H4 (cell line): Measurements from ENCODE around the genes C20orf144 and TP53INP2.

GRCh38 chr20:33477307-33477962, 12.5 kb upstream of the CBFA2T2 start:
- RAMPAGE, long total RNA: no peak

GRCh38 chr20:33662017-33662632, at the start of gene C20orf144:
Gene C20orf144, plus strand, starts transcription at chr20:33662327.
- RAMPAGE, long total RNA: no peak

DNA sequence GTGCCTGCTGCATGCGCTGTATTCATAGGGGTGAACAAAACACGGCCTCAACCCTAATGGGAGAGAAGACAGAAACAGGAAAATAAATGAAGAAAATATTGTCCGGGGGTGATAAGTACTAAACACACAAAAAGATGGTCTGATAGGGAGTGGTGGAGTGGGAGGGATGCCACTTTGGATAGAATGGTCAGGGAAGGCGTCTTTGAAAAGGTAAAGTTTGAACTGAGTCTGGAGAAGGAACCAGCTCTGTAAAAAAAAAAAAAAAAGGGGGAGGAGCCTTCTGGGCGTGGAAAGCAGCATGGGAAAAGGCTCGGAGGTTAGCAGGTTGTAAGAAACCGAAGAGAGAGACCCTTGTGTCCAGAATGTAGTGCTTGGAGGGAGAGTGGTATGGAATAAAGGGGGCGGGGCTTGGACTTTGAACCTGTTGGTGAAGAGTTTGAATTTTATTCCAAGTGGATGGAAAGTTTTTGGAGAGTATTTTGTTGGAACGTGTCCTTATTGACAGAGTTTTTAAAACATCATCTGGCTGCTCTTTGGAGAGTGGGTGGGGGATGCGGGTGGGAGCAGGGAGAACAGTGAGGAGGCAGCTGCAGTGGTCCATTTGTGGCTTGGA, 1.9 kb downstream of the CHMP4B start:
- RAMPAGE, long total RNA: no peak

DNA sequence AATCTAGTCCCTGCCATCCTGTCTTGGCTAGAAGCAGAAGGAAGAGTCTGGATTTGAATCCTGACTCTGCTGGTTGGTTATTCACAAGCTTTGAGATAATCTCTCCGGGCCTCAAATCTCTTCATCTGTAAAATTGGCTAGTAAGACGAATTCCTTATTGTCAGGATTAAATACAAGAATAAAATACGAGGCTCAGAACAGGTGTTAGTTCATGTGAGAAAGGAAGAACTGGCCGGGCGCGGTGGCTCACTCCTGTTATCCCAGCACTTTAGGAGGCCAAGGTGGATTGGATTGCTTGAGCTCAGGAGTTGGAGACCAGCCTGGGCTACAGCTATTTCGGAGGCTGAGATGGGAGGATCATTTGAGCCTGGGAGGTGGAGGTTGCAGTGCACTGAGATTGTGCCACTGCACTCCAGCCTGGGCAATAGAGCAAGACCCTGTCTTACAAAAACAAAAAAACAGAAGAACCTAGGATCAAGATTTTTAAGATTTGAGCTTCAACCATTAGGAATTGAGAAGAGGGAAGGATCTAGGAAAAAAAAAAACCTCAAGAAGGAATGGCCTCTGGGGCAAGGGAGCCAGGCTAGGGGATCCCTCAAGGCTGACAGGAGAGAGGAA, 25.9 kb downstream of the CHMP4B start:
- RAMPAGE, long total RNA: no peak

GRCh38 chr20:33850941-33851152, 39.7 kb downstream of the CHMP4B start:
- RAMPAGE, long total RNA: no peak

DNA sequence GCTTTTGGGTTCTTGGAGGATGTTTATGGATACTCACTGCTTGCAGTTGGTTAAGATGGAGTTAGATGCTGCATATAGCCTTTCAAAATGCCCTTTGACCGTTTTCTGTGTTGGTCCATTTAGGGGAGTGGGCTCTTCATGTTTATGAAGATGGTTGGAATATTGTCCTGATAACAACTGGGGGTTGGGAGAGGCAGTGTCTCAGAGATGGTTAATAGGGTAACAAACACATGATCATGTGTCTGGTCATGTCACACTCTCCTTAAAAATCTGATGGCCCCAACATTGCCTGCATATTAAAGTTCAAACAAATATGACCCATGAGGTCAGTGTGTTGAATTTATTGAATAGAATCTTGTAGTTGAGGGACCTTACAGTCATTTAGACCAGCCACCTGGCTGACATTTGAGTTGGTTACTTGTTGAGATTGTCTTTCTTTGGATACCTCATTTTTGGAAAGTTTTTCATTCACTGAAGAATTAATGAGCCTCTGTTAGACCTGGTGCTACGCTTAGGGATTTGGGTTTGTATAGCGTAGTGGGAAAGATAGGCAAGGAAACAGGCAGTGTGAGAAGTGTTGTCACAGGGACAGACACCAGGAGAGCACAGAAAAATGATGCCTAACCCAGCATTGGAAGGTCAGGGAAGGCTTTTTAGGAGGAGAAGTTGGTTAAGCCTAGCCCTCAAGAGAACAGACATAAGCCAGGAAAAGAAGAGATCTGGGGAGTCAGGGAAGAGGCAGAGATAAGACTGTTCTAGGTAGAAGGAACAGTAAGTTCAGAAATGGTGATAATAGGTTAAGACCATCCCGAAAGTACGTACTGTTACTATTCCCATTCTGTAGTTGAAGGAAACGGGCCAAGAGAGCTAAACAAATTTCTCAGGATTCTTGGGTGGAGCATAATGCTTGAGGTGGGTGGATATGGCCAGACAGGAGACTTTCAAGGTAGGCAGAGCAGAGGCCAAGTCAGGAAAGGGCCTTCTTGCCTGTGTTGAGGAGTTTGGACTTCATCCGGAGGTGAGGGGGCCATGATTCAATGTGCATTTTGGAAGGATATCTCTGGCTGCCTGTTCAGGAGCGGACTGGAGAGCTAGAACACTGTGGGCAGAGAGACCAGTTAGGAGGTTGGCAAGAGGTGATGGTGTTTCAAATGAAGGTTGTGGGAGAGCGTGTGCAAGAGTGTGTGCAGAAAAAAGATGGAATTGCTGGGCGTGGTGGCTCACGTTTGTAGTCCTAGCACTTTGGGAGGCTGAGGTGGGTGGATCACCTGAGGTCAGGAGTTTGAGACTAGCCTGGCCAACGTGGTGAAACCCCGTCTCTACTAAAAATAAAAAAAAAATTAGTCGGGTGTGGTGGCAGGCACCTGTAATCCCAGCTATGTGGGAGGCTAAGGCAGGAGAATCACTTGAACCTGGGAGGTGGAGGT, 4.4 kb downstream of the RALY start:
- RAMPAGE, long total RNA: no peak

- RAMPAGE, long total RNA: no peak
These were observed 9.6 kb upstream of the EIF2S2 start for GRCh38 chr20:34121568-34122059.

DNA sequence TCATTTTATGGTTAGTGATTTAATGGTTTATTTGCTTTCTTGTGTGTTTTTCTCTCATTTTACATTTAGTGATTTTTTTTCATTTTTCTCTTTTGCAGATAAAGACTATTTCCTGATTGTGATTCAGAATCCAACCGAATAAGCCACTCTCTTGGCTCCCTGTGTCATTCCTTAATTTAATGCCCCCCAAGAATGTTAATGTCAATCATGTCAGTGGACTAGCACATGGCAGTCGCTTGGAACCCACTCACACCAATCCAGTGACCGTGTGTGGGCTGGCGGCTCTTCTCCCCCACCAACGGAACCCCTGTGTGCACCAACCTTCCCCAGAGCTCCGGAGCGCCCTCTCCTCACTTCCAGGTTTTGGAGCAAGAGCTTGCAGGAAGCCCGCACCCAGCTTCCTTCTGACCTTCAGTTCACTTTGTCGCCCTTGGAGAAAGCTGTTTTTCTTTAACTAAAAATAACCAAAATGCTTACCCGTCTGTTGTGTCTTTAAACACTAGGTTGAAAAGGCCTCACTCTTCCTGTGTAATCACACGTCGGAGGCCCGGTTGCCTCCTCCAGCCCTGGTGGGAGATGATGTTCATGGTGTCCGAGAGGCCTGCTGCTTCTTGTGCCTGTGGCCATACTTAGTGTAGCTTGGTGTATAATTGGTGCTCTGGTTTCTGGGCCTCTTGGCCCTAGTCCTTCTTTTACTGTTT, 17.9 kb upstream of the MAP1LC3A start:
- RAMPAGE, long total RNA: no peak

DNA sequence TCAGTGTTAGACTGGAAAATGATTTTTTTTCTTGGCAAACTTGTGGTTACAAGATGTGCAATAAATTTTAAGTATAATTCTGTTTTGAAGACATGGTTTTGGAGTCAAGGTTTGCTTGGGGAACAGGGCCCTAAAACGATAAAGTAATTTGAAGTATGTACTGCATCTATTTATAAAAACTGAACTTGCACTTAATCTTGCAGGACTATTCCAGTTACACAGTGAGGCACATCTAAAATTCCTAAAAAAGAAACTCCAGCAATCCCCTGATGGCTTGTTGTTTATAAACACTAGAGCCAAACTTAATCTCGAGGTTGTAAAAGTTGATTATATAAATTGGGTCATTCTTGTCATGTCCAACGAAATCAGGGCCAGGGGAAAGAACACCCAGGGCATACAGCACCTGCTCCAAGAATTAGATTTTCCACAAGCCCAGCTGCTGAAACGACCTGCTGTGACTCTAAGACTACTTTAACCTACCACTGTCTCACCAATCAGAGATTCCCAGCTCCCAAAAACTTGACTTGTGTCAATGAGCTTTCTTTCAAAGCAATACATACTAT, 42.7 kb downstream of the MAP1LC3A start:
- RAMPAGE, long total RNA: no peak

DNA sequence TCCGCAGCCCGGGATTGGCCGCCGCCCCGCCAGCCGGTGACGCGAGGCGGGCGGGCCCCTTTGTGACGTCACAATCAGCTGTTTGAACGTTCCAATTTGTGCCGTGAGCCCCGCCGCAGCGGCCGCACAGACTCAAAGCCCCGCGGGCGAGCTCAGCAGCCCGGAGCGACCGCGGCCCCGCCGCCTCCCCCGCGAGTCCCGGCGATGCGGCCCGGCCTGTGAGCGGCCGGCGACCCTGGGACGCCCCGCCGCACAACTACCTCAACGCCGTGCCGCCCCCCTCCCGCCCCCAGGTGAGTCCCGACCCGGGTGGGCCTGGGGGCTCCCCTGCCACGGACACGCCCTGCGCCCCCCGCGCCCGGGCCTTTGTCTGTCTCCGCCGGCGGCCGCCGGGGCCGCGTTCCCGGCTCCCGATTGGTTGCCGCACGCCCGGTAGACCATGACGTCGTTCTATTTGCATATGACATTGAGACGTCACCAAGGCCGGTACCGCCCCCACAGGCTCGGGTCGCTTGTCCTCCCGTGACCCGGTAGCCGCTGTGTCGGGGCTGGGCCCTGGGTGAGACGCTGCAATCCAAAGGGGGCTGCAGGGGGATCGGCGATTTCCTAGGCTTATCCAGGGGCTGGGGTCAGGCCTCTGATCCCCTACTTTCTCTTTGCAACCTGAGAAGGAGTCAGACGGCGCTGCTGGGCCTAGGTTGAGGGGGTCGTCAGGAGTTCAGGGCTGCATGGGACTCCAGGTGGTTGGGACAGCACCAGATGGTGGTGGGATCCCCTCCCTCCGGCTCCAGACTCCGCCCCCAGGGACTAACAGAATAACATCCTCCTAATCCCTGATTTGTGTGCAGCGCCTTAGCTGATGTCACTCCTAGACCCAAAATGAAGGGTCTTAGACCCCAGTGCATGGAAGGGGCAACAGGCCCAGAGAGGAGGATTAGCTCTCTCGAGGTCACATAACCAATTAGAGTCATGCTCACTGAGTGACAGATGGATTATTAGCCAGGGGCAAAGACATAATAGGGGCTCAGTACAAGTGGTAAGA, at the start of gene TP53INP2:
Gene TP53INP2 (plus strand): TSS at position 125 of the 1,042 bp plus-strand sequence.
- RAMPAGE, long total RNA: no peak

GRCh38 chr20:34705262-34706317, 1.4 kb downstream of the TP53INP2 start:
- RAMPAGE, long total RNA: no peak

DNA sequence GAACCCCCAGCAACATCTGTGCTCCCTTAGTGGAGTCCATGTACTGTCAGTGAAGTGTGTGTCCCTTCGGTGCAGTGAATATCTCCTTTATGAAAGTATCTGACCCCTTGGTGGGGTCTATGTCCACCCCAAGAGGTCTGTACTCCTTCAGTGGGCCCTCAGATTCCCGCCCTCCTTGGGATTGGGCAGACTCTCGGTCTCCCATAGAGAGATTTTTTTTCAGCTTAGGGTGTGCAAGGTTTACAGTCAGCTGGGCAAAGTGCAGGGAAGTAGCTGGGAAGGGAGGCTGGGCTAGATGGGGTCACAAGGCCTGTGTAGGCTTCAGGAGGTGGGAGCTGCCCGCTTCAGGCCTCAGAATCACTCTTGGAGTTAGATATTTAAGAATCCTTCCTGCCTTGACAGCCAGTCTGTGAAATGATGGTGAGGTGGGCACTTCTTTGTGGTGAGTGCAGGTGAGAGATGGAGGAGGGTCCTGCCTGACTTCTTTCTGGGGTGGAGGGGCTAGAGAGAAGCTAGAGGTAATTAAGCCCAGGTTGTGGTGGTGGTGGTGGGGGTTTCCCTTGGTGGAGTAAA, 1.6 kb upstream of the ACSS2 start:
- RAMPAGE, long total RNA: no peak

- RAMPAGE, long total RNA: no peak
These were observed 68.3 kb downstream of the TRPC4AP start for GRCh38 chr20:35024168-35024831.

- RAMPAGE, long total RNA: no peak
These were observed 53.6 kb downstream of the TRPC4AP start for GRCh38 chr20:35038950-35039447.

DNA sequence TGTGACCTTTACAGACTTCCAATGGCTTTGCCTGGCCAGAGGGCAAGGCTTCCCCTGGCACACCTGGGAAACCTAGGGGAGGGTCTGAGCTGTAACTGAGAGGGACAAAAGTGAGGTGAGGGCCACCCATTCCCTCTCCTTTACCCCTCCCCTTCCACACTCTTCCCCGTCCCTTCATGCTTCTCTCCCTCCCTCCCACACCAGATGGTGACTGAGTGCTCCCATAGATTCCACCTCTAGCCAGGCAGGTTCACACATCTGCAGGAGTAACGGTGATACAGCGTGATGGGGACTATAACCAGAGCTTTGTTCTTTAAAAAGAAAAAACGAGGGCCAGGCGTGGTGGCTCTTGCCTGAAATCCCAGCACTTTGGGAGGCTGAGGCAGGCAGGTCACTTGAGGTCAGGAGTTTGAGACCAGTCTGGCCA, 13.8 kb downstream of the MMP24OS start:
- RAMPAGE, long total RNA: no peak

DNA sequence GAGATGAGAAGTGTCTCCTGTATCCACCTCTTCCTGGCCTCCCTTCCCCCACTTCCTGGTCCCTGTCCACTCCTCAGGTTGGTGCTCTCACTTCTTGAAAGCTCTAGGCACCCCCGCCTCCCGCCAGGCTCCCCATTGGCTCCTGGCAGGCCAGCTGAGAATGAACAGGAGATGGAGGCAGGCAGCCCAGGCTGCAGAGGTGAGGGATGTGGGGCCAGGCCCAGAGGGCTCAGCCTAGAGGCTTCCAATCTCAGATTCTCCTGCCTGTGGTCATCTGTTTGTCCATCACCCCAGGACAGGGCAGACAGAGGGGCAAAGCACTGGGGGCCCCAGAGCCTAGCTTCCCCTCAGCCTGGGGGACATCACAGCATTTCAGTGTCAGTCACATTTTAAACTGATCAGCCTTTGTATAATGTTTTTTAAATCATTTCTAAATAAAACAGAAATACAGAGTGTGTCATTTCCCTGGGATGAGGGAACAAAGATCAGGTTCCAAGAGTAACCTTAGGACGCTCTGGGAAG, 1.3 kb downstream of the MMP24OS start:
- RAMPAGE, long total RNA: no peak

- RAMPAGE, long total RNA: no peak
These were observed 1.0 kb downstream of the EIF6 start for GRCh38 chr20:35283423-35284109.

GRCh38 chr20:35308146-35308760, 16.0 kb upstream of the FAM83C start:
- RAMPAGE, long total RNA: no peak

DNA sequence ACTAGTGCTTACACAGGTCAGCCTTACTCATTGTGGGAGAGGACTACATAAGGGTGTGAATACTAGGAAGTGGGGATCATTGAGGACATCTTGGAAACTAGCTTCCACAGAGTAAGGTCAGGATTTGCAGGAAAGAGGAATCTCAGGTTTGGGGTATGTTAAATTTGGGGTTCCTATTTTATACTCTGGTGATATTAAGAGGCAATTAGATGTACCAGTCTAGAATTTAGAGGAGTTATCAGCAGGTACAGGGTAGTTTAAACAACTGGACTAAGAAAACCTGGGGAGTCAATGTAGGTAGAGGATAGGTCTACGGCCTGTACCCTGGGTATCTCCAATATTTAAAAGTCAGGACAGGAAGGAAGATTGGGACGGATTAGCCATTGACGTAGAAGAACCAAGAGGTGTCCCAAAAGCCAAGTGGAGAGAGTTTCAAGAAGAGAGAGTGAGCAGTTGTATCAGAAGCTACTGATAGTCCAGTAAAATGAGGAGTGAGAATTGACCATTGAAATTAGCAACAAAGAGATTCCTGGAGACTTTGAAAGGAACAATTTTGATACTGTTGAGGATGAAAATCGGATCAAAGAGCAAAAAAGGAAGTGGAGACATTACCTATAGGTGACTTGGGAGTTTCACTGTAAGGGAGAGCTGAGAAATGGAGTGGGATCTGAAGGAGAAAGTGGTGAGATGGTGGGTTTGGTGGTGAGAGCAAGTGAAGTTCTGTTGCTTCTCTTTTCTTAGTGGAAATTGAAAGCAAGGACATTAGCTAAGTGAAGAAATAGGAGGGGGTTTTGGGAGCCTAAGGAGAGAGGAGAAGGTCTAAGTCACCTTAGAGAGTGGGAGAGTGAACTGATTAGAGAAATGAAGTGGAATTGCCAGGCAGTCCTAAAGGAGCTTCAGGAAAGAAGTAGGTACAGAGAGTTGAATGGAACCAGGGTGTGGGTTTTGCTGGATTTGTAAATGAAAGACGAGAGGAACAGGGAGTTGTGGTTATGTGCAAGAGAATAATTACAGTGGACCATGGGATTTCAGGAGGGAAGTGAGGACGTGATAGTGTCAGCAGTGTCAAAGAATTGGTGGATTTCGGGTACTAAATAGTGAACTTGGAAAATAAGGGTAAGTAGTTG, 4.1 kb downstream of the ERGIC3 start:
- RAMPAGE, long total RNA: no peak

- RAMPAGE, long total RNA: no peak
These were observed 10.6 kb downstream of the SPAG4 start for GRCh38 chr20:35625914-35626976.